Diencephalon (tissue), 2 donors: ENCODE measurements around a stretch of chr10.

GRCh38 chr10:129969709-129969938 lies 5.5 kb upstream of the EBF3 start:
- RAMPAGE, long total RNA = no peak

- RAMPAGE, long total RNA = no peak
Measured at GRCh38 chr10:130127625-130128220, 8.5 kb upstream of the GLRX3 start.

DNA sequence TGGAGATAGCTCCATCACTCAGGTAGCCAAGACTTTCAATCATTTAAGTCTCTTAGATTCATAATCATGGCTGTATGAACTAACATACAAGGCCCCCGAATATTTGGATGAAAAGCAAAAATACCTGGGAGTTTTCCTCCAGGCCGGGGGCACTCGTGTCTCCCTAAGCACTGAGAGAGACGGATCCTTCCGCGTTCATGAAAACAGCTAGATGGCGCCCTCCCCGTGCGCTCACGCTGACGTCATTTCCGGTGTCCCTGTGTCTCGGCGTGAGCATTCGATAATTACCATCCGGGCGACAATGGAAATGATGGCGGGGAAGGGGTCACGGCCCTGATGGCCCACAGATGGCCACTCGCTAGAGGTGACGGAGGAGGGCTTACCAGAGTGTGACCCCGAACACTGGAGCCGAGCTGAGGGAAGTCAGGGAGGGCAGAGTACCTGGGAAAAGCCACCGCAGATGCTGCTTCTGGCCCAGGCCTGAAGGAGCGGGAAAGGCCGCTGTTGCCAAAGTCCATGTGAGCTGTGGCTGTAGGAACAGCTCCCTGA lies 223.0 kb downstream of the TCERG1L start:
- RAMPAGE, long total RNA = no peak

- RAMPAGE, long total RNA = no peak
Measured at GRCh38 chr10:131821781-131822011, 79.1 kb upstream of the PPP2R2D start.

- RAMPAGE, long total RNA = no peak
Measured at GRCh38 chr10:131885227-131885930, 15.4 kb upstream of the PPP2R2D start.

DNA sequence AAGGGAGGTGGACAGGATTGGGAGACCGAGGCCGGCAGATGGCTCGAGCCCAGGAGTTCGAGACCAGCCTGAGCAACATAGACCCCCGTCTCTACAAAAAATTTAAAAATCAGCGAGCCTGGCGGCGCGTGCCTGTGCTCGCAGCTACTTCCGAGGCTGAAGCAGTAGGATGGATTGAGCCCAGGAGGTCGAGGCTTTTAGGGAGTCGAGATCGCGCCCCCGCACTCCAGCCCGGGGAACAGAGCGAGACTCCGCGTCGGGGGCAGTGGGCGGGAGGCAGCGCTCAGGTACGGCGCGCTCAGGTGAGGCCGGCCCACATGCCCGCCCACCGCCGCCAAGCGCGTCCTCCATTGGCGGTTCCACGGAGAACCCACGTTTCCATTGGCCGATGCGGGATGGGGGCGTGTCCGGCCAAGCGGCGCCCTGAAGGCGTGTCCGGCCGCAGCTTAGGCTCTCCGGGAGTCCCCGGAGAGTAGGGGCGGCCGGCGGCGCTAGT lies 519 bp upstream of the PPP2R2D start:
- RAMPAGE, long total RNA = no peak

GRCh38 chr10:131903432-131903971 lies 2.7 kb downstream of the PPP2R2D start:
- RAMPAGE, long total RNA = no peak

GRCh38 chr10:131912573-131913100 lies 11.8 kb downstream of the PPP2R2D start:
- RAMPAGE, long total RNA = no peak

GRCh38 chr10:132001596-132002532 lies 20.1 kb upstream of the BNIP3 start:
- RAMPAGE, long total RNA = no peak

- RAMPAGE, long total RNA = no peak
Measured at GRCh38 chr10:132408248-132408780, 11.3 kb downstream of the PWWP2B start.

- RAMPAGE, long total RNA = no peak
Measured at GRCh38 chr10:132438996-132439486, 42.0 kb downstream of the PWWP2B start.

DNA sequence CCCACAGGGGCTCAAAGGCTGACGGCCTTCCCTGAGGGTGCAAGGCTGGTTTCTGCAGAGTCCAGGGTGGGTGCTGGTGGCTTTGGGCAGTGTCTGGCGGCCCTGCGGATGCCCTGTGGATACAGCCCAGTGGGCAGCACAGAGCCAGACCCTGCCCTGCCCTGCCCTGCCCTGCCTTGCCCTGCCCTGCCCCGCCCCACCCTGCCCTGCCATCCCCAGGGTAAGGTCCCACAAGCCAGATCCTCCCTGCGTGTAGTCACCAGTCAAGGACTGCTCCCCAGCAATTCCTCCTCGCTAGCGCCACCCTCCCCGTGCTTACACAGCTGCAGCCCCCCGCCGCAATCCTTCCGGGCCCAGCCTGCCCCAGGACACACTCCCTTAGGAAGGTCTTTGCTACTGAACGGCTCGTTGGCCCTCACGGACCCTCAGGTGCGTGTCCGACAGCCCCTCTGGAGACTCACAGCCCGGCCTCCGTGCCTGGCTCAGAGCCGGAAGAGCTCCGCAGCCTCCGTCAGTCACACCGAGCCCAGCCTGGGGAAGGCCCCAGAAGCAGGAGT lies 68.2 kb downstream of the PWWP2B start:
- RAMPAGE, long total RNA = no peak

DNA sequence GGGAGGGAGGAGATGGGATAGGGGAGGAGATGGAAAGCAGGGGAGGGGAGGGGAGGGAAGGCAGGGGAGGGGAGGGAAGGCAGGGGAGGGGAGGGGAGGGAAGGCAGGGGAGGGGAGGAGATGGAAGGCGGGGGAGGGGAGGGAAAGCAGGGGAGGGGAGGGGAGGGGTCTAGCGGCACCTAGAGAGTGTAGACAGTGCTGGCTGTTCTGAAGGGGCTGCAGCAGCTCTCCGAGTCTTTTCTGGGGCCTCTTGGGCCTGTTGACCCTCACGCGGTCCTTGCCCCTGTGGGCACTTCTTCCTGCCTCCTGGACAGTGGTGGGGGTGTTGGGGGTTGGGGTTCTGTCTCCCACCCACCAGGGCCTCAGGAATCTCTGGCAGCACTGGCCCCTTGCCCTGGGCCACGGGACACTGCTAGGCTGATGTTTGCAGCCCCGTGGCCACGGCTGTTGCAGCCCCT lies 69.0 kb upstream of the INPP5A start:
- RAMPAGE, long total RNA = no peak

- RAMPAGE, long total RNA = no peak
Measured at GRCh38 chr10:132570518-132571038, 33.0 kb downstream of the INPP5A start.

- RAMPAGE, long total RNA = no peak
Measured at GRCh38 chr10:132571039-132571554, 33.5 kb downstream of the INPP5A start.

GRCh38 chr10:132576809-132577314 lies 39.3 kb downstream of the INPP5A start:
- RAMPAGE, long total RNA = no peak

DNA sequence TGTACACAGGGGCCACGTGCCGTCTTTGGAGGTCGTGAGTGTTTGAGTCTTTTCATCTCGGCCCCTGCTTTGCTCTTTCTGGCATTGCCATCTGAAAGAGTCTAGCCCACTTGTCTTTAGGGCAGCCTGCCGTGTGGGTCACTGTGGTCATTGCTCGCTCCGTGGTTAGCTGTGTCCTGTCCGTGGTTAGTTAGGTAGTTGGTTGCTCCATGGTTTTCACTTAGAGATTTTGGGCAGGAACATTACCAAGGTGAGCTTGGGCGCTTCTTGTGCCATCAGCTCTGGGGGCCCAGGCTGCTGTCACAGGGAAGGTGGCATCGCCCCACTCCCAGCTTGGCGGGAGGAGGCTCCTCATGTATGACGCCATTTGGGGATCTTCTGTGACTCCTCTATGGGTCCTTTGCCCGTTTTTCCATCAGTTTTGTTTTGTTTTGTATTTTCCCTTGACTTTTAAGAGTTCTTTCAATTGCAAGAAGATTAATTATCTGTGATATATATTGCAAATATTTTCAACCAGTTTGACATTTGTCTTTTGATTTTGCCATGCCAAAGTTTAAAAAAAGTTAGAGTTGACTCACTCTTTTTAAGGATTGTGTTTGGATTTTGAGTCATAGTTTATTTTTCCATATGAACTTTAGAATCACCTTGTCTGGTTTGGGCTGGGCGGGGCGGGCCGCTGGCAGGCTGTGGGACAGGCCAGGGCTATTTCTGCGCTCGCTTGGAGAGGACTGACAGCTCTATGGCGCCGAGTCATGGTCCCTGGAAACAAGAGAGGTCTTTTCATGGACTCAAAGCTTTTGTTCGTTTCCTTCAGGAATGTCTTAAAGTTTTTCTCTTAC lies 53.3 kb downstream of the INPP5A start:
- RAMPAGE, long total RNA = no peak

- RAMPAGE, long total RNA = no peak
Measured at GRCh38 chr10:132591588-132592069, 54.0 kb downstream of the INPP5A start.

DNA sequence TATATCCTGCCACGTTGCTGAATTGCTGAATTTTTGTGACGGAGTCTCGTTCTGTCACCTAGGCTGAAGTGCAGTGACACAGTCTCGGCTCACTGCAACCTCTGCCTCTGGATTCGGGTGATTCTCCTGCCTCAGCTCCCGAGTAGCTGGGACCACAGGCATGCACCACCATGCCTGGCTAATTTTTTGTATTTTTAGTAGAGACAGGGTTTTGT lies 64.6 kb downstream of the INPP5A start:
- RAMPAGE, long total RNA = no peak

DNA sequence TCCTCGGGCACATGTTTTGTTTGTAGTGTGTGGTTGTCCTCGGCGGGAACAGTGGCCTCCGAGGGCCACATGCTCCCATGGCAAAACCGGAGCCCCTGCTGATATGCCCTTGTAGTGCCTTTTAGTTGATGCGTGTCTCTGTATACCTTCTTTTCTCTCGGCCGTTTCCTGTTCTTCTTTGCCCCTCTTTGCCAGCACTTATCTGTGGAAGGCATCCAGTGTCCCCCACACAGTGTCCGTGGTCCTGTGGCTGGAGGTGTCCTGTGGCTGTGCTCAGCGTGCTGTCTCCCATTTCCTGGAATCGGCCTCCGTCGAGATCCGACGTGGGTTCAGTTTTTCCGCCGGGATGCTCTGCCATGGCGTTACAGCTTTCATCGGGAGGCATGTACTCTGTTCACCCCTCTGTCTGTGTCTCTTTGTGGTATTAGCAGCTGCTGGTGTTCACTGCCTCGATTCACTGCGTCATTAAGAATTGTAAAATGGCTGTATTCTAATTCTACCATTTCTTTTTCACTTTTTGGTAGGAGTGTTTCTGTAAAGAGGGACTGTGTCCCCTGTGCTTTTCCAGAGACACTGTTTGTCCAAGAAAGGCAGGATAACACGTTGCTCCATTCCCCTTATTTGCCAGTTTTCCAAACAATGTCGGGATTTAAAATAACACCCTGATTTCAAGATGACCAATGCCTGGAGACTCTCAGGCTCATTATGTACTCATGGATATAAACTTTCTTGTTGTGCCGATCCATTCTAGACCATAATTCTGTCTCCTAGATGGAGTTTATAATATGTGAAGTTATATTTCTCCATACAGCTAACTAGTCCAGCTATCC lies 103.2 kb downstream of the INPP5A start:
- RAMPAGE, long total RNA = no peak